ENCODE results near the gene INSL4.

DNA sequence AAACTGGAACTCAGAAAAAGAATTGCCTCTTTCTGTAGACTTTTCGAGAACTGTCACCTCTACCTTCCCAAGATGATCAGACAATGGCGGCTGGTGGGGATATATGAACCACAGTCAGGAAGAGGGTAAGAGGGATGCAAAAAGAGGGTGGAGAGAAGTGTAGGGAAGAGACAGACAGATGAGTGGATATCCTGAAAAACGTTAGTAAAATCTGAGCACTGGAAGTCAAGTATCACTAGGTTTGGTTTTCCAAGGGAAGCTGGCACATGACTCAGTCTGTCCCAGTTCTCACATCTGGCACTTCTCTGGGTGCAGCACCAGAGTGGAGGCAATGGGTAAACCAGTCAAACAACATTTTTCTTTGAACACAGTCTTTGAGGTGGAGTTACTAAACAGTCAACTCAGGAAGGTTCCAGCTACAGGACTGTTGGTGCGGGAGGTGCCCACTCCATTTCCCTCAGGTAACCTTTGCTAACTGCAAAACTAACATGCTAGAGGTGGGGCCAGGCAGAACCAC is 301.3 kb upstream of the RFX3 start:
- PRO-cap, result no peak

- PRO-cap, result unidirectional peak, minus-strand start at chr9:4293321
Measured at GRCh38 chr9:4293242-4294163, 6.4 kb downstream of the GLIS3 start.

DNA sequence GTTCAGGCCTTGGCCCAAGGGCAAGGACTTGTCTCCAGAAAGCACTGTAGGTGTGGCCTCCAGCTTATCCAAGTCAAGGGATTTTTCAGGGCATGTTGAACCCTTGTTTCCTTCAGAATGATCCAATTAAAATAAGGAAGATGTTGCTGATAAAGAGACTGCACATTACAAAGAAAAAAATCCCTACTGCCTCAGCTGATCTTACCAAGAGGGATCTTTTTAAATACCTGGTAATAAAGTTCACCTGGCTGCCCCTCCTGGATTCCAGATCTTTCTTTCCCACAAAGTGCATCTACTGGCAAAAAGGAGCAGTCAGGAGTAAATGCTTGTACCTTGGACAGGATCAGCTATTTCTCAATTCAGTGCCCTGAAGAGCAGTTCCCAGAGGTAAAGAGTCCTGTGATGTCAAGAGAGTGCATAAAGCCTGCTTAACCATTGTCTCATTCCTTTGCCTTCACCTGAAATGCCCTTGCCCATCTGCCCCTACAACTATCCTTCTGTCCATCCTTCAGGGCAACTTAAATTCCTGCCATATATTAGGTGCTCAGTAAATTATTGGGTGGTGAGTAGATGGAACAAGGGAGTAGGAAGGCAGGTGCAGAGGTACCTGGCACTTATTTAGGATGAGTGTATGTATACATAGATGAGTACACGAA is 79.9 kb upstream of the PLPP6 start:
- PRO-cap, result no peak

- PRO-cap, result unidirectional peak, plus-strand start at chr9:4678802
Measured at GRCh38 chr9:4678599-4679305, 617 bp upstream of the CDC37L1 start.

DNA sequence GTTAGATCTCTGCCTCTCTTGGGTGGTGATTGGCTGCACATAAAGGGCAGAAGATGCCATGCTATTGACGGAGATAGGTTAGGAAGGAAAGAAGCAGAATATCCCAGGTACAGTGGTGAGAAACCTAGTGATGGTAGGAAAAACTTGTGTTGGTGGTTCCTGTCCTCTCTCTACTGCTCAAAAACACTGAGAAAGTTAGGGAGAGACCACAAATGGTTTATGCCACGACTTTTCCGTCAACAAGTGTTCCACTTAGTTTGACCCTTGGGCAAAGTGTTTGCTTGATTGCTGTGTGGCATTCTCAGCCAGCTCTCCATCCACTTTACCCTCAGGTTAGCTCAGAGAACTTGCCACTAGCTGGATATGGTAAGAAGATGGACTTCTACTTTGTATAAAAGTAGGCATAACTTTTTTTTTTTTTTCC is 1.5 kb downstream of the RCL1 start:
- PRO-cap, result no peak

- PRO-cap, result no peak
Measured at GRCh38 chr9:4822061-4822454, 29.3 kb downstream of the RCL1 start.

GRCh38 chr9:4837255-4838081 is 44.7 kb downstream of the RCL1 start:
- PRO-cap, result no peak

GRCh38 chr9:4933084-4933446 is 52.0 kb upstream of the JAK2 start:
- PRO-cap, result no peak

GRCh38 chr9:4986234-4986928 is 1.3 kb downstream of the JAK2 start:
- PRO-cap, result unidirectional peak, minus-strand start at chr9:4986558

DNA sequence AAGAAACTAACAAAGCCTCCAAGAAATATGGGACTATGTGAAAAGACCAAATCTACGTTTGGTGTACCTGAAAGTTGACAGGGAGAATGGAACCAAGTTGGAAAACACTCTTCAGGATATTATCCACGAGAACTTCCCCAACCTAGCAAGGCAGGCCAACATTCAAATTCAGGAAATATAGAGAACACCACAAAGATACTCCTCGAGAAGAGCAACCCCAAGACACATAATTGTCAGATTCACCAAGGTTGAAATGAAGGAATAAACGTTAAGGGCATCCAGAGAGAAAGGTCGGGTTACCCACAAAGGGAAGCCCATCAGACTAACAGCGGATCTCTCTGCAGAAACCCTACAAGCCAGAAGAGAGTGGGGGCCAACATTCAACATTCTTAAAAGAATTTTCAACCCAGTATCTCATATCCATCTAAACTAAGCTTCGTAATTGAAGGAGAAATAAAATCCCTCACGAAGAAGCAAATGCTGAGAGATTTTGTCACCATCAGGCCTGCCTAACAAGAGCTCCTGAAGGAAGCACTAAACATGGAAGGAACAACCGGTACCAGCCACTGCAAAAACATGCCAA is 51.2 kb downstream of the INSL6 start:
- PRO-cap, result no peak

DNA sequence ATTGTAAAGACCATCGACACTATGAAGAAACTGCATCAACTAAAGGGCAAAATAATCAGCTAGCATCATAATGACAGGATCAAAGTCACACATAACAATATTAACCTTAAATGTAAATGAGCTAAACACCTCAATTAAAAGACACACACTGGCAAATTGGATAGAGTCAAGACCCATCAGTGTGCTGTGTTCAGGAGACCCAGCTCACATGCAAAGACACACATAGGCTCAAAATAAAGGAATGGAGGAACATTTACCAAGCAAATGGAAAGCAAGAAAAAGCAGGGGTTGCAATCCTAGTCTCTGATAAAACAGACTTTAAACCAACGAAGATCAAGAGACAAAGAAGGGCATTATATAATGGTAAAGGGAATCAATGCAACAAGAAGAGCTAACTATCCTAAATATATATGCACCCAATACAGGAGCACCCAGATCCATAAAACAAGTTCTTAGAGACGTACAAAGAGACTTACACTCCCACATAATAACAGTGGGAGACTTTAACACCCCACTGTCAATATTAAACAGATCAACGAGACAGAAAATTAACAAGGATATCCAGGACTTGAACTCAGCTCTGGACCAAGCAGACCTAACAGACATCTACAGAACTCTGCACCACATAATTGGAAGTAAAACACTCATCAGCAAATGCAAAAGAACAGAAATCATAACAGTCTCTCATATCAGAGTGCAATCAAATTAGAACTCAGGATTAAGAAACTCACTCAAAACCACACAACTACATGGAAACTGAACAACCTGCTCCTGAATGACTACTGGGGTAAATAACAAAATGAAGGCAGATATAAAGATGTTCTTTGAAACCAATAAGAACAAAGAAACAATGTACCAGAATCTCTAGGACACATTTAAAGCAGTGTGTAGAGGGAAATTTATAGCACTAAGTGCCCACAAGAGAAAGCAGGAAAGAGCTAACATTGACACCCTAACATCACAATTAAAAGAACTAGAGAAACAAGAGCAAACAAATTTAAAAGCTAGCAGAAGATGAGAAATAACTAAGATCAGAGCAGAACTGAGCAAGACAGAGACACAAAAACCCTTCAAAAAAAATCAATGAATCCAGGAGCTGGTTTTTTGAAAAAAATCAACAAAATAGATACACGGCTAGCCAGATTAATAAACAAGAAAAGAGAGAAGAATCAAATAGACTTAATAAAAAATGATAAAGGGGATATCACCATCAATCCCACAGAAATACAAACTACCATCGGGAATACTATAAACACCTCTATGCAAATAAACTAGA is 50.3 kb downstream of the INSL6 start:
- PRO-cap, result no peak

- PRO-cap, result no peak
Measured at GRCh38 chr9:5231183-5231720, at the start of gene INSL4. INSL4 (plus strand) TSS chr9:5231419.

DNA sequence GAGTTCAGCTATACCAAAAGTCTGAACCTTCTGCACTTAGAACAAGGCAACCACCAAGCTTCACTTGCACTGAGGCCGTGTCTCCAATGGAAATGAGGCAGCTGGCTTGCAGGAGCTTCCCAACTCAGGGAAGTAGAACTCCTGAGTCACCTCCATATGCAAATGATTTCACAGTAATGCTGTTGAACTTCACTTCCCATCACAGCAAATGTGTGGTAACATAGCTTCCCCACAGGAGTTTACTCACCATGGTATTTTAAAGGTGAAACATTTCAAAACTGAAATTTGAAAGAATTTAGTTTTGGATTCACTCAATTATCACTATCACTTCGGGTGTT is 8.9 kb downstream of the CD274 start:
- PRO-cap, result no peak

DNA sequence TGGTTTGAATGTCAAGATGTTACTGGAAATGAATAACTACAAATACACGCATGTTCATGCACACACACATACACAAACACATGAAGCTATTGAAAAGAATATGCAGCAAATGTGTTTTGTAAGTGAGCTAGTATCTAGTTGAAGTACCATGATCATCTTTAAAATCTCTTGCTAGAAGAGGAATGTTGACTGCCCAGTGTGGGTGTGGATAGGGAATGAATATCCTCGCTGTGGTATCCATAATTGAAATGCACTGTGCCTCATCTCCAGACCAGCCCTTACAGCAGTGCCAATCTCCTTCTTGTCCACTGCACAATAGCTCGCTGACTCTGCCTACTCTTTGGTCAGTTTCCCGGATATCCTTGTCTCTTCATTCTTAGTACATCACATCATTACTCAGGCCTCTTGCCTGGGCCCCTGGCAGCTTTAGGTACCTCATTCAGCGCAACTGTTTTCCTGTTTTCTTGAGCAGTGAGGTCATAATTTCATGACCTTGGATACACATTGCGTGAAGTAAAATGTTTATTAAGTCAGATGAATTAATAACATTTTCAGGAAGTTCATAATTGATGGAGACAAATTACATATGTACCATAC is 21.8 kb upstream of the PDCD1LG2 start:
- PRO-cap, result no peak

DNA sequence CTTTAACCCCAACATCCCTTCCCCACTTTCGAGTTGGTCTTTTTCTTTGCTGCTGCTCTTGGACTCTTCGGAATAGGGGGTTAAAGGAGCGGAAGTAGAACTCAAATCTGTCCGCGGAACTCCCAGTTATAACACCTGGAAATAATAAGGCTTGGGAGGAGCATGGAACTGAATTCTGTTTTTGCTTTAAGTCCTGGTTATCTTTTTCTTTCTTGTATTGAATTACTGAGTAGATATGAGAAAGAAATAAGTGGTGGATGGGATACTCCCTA is 1.0 kb downstream of the RIC1 start:
- PRO-cap, result no peak

- PRO-cap, result no peak
Measured at GRCh38 chr9:5818016-5818286, 15.0 kb downstream of the ERMP1 start.

DNA sequence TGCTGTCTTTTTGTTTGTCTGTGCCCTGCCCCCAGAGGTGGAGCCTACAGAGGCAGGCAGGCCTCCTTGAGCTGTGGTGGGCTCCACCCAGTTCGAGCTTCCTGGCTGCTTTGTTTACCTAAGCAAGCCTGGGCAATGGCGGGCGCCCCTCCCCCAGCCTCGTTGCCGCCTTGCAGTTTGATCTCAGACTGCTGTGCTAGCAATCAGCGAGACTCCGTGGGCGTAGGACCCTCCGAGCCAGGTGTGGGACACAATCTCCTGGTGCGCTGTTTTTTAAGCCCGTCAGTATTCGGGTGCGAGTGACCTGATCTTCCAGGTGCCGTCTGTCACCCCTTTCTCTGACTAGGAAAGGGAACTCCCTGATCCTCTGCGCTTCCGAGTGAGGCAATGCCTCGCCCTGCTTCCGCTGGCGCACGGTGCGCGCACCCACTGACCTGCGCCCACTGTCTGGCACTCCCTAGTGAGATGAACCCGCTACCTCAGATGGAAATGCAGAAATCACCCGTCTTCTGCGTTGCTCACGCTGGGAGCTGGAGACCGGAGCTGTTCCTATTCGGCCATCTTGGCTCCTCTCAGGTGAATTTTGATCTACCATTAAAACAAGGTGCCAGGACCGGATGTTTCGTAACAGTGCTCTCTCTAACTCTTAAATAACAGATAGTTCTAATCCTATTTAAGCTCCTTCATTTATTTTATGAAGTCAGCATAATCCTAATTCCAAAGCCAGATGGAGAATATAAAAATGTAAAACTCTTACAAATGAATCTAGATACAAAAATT is 32.8 kb upstream of the IL33 start:
- PRO-cap, result no peak

DNA sequence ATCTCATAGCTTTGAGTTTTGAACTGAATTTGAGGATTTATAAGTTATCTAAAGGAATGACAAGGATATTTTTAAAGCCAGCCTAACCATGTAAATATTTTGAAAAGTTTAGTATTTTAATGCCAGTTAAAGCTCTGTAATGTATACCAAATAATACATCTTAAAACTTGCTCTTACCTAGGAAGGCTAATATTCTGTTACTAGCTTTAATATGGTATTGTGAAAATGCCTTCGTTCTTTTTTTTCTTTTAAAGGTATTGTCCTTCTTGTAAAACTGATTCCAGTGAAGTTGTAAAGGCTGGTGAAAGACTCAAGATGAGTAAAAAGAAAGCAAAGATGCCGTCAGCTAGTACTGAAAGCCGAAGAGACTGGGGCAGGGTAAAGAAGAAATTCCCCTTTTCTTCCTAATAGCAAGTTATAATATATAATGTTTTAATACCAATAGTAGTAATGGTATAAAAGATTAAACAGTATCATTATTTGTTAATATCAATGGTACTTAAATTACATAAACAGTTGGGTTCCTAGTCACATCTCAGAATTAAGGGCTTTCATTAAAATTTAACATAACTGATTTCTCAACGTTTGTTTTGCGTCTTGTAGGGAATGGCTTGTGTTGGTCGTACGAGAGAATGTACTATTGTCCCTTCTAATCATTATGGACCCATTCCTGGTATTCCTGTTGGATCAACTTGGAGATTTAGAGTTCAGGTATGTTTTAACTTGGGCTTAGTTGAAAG is 68.6 kb downstream of the UHRF2 start:
- PRO-cap, result no peak

- PRO-cap, result no peak
Measured at GRCh38 chr9:6562857-6563487, 82.6 kb downstream of the GLDC start.

- PRO-cap, result no peak
Measured at GRCh38 chr9:6632579-6633063, 12.9 kb downstream of the GLDC start.